ENCODE measurements around a stretch of chr12.

GRCh38 chr12:164013-164675, 49.8 kb downstream of the SLC6A12 start:
- PRO-cap, result no peak

DNA sequence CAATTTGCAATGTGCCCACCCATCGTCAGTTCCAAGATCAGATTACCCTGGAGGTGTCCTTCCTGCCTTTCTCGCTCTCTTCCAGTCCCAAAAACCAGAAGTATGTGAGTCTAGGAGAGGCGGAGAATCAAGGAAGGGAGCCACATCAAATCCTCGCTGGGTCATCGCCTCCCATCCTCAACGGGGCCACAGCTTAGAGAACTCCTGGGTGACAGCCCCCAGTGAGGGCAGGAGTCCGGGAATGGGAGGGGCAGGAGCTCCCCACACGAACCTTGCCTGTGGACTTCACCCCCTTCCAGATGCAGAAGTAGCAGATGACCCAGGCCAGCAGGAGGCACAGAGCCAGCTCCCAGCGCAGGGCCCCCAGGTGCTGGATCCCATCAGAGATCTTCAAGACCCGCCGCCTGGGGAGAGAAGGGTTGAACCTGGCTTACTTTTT, 22.9 kb upstream of the SLC6A12 start:
- PRO-cap, result no peak

- PRO-cap, result unidirectional peak, plus-strand start at chr12:465634
Measured at GRCh38 chr12:465438-465916, 5.7 kb downstream of the B4GALNT3 start.

DNA sequence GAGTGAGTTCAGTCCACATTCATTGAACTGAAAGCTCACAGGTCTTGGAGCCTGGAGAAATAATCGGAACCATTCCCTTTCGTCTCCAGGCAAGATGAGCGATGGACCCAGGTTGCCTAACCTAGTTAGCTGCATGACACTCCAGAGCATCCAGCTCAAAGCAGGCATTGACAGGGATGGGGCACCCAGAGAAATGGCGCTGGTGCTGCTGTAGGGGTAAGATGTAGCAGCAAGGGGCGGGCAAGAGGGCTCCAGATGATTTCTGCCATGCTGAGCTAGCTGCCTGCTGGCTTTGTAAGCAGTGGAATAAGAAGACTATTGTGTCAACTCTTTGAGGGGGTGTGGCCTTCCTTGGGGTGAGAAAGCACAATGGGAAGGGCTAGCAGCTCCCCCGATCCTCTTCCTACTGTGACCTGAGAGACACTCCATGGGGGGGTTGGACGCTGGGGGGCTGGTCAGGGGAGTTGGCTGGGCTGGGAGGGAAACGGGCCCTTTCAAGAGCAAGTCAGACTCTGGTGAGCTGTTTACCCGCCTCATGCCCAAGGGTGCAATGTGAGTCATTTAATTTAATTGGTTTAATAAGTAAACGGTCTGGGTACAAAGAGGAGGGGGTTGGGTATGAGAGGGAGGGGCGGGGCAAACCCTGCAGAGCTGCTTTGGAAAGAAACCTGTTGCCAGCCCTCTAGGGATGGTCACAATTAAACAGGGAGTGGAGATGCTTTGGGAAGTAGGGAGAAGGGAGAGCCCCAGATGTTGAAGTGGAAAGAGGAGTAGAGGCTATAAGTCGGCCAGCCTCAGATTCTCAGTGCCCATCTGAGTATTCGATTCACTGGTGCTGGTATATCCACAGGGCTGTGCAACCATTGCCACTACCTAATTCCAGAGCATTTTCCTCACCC, 50.5 kb downstream of the B4GALNT3 start:
- PRO-cap, result no peak

GRCh38 chr12:545394-546237, 85.9 kb downstream of the B4GALNT3 start:
- PRO-cap, result no peak

GRCh38 chr12:583230-584188, 79.7 kb downstream of the NINJ2 start:
- PRO-cap, result unidirectional peak, plus-strand start at chr12:583551; bidirectional peak, plus-strand start at chr12:583796, minus-strand start at chr12:583752

- PRO-cap, result unidirectional peak, minus-strand start at chr12:619463
Measured at GRCh38 chr12:619269-619850, 43.9 kb downstream of the NINJ2 start.

DNA sequence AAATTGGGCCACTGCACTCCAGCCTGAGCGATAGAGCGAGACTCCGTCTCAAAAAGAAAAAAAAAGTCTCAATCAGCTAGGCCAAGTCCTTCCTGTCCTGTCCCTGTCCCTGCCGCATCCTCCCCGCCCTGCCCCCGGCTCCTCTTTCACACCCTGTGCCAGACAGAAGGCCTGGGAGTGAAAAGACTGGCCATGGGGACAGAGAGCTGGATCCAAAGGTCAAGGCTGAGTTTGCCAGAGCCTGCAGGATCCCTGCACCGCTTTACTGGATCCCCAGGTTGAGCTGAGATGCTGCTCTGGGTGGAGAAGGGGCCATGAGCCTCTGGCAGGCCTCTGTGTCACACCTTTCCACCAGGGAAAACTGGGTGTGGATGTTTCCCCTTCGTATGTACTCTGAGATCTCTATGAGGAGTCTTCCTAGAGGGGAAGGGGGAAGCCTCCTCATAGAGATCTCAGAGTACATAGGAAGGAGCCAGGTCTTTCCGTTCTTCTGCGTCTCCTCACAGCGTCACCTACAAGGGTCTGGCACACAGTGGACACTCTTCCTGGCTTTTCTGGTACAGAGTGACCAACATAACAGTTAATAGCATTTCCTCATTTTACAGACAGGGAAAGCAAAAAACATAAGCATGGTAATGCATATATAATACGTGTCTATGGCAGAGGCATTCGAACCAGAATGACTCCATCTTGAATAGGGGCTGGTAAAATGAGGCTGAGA, 35.2 kb downstream of the NINJ2 start:
- PRO-cap, result no peak

DNA sequence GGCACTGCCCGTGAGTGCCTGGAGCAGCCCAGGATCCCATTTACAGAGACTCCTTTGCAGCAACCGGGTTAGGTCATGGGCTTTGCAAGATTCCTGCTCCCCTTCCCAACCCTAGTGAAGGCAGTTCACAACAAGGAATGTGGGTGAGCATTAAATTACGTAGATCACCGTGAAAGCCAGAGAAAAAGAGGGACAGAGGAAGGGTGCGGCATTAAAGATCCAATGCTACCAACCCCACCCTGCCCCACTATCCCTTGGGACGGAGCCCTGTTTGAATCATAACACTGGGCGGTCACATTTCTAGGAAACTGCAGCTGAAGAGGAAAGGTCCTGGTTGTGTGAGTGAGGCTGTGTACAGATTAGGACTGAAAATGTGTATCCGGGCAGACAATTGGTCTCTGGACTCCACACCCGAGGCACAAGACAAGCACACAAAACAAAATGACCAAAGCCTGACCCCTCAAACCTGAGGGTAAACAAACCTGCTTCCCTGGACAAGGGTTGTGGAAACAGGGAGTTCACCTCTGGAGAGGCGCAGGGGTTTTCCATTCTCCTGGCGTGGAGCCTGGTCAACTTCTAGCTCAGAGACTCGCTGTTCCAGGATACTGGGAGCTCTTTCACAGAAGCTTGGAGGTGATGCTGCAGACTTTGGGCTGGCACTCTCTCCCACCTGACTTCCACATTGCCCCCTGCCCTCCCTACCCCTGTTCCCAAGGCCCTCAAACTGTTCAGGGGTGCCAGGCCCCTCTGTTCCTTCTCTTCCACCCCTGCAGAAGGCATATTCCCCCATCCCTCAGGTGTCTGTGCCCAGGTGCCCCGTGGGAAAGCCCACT, 16.7 kb downstream of the NINJ2 start:
- PRO-cap, result bidirectional peak, plus-strand start at position 306 of the sequence, minus-strand start at position 116 of the sequence

DNA sequence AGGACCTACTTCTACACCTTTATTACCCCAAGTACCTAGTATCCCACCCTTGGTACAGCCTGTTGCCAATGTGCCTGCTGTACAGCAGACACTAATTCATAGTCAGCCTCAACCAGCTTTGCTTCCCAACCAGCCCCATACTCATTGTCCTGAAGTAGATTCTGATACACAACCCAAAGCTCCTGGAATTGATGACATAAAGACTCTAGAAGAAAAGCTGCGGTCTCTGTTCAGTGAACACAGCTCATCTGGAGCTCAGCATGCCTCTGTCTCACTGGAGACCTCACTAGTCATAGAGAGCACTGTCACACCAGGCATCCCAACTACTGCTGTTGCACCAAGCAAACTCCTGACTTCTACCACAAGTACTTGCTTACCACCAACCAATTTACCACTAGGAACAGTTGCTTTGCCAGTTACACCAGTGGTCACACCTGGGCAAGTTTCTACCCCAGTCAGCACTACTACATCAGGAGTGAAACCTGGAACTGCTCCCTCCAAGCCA, 63.9 kb downstream of the RAD52 start:
- PRO-cap, result no peak

DNA sequence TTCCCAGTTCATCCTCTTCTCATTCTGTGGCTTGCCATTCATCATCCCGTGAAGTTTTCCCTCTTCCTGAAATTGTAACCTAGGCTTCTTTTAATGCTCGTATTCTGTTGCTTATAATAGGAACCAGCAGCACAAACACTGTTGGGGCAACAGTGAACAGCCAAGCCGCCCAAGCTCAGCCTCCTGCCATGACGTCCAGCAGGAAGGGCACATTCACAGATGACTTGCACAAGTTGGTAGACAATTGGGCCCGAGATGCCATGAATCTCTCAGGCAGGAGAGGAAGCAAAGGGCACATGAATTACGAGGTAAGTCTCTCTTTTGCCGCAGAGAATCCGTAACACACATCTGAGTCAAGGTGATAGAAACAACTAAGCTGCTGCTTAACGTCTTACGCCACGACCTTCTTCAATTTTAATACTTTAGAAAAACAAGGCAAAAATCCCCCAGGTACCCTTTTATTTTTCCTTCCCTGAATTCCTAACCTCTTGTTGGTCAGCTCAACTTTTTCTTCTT, 41.7 kb downstream of the RAD52 start:
- PRO-cap, result no peak

DNA sequence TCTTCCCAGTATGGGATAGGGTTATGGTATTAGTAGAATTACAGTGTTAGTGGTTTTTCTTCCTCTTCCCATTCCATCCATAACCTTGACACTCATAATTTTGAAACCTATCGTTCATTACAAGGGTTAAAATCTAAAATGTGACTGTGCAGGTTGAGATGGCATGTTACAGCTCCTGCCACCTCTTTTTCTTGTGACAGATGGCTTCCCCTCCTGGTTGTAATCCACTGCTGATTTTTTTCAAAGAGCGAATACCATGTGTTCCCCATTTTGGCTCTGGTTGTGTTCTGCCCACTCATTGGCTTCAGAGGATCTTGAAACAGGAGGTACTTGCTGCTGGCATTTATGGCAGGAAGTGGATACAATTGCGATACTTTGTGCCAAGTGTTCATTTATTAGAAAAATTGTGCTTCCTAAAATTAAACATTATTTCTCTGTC, 57.2 kb downstream of the ERC1 start:
- PRO-cap, result no peak

GRCh38 chr12:1277884-1278452, 286.9 kb downstream of the ERC1 start:
- PRO-cap, result no peak

DNA sequence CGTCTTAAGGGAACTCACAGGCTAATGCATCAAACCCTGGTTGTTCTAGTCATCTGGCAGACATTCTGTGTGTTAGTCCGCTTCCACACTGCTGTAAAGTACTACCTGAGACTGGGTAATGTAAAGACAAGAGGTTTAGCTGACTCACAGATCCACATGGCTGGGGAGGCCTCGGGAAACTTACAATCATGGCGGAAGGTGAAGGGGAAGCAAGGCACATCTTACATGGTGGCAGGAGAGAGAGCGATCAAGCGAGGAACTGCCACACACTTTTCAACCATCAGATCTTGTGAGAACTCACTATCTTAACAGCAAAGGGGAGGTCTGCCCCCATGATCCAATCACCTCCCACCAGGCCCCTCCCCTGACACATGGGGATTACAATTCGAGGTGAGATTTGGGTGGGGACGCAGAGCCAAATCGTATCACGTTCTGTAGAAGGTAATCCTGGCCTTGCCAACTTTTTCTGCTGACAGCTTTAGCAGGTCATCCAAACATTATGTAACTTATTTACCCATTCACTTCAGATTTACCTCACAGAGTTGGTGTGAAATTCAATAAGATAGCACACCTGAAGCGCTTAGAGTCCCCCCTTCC, 219.2 kb downstream of the FBXL14 start:
- PRO-cap, result no peak

- PRO-cap, result no peak
Measured at GRCh38 chr12:1443803-1444465, 150.4 kb downstream of the FBXL14 start.

DNA sequence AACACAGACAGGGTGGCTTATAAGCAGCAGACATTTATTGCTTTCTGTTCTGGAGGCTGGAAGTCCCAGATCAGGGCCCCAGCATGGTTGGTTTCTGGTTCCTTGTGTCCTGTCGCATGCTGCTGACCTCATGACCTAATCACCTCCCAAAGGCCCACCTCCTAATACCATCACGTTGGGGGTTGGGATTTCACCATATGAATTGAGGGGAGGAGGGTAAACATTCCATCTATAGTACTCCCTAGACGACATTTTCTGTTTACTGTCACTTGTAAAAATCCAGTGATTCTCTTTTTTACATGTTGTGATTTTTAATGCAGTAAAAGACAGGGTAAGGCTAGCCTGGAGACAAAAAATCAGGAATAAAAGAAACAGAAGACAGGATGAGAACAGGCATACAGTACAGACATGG, 148.5 kb downstream of the FBXL14 start:
- PRO-cap, result no peak

GRCh38 chr12:1530635-1531790, 63.4 kb downstream of the FBXL14 start:
- PRO-cap, result unidirectional peak, minus-strand start at chr12:1531404

GRCh38 chr12:1605553-1606671, 11.5 kb upstream of the FBXL14 start:
- PRO-cap, result bidirectional peak, plus-strand start at chr12:1605886, minus-strand start at chr12:1605791; unidirectional peak, minus-strand start at chr12:1605919; unidirectional peak, minus-strand start at chr12:1606102

GRCh38 chr12:1662557-1663585, 28.0 kb upstream of the ADIPOR2 start:
- PRO-cap, result no peak

DNA sequence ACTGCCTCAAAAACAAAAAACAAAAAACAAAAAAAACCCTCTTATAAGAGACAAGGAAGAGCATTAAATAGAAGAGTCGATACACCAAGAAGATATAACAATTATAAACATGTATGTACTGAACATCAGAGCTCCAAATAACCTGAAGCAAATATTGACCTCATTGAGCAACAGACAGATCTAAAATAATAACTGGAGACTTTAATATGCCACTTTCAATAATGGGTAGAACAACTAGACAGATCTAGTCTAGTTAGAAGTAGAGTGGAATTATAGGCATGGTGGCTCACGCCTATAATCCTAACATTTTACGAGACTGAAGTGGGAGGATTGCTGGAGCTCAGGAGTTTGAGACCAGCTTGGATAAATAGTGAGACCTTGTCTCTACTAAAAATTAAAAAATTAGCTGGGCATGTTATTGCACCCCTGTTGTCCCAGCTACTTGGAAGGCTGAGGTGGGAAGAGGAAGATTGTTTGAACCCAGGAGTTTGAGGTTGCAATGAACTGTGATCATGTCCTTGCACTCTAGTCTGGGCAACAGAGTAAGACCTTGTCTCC, 55.7 kb downstream of the ADIPOR2 start:
- PRO-cap, result no peak

All from left ventricle myocardium (tissue), 1 donor.